Mesangial cell (primary cell): ENCODE measurements around a stretch of chr17.

DNA sequence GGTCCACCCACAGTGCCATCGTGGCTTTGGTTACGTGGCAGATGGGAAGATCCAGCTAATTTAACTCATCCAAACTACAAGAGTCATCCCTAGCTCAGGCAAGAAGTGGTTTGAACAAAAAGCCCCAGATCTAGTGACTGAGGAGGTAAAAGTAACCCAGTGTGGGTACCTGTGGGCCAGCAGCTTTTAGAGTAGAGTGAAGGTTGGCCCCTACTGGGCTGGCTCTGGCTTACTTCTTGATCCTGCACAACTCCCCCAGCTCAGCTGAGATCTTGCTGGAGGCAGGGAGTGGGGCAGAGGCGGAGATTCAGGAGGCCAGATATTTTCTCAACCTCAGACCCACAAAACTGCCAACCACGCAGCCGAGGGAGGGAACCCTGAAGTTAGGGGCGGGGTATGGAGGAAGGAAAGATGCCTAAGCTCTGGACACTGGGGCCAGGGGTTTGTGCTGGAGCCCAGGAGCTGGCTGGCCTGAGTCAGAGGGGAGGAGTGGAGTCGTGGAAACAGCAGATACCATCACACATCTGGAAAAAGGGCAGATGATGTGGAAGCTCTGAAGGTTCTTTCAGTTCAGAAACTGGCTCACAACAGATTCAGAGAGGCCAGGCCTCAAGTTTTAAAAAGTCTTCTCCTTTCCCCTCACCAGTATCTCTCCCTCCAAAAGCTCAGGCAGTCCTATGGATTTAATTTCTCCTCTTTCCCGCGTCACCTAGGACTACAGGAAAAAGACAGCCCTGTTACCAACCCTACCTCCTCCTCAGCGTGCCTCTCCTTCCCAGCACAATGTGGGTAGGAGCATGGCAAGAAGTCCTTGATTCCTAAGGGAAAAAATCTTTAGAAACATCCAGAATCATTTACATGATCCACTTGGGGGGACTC lies 48.2 kb downstream of the MYO18A start:
- RAMPAGE, long total RNA = no peak

GRCh38 chr17:29140632-29141895 lies 39.1 kb downstream of the MYO18A start:
- RAMPAGE, long total RNA = no peak

DNA sequence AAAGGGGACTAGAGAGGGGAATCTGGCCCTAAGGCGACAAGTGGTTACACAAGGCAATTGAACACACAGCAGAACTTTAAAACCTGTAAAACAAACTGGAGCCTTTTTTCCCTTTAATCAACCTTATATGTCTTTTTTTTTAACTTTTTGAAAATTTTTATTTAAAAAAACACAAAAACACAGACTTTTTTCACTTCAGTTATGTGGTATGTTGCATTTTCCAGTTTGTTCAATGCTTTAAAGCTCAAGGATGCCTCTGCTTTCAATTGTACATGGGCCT lies 15.5 kb downstream of the CRYBA1 start:
- RAMPAGE, long total RNA = no peak

DNA sequence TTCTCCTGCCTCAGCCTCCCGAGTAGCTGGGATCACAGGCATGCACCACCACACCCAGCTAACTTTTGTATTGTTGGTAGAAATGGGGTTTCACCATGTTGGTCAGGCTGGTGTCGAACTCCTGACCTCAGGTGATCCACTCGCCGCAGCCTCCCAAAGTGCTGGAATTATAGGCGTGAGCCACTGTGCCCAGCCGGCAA lies 38.5 kb upstream of the NUFIP2 start:
- RAMPAGE, long total RNA = no peak

GRCh38 chr17:29593800-29594361 lies 949 bp downstream of the ANKRD13B start:
- RAMPAGE, long total RNA = no peak

- RAMPAGE, long total RNA = no peak
Observed at GRCh38 chr17:29614479-29615083, 8.1 kb downstream of the CORO6 start.

DNA sequence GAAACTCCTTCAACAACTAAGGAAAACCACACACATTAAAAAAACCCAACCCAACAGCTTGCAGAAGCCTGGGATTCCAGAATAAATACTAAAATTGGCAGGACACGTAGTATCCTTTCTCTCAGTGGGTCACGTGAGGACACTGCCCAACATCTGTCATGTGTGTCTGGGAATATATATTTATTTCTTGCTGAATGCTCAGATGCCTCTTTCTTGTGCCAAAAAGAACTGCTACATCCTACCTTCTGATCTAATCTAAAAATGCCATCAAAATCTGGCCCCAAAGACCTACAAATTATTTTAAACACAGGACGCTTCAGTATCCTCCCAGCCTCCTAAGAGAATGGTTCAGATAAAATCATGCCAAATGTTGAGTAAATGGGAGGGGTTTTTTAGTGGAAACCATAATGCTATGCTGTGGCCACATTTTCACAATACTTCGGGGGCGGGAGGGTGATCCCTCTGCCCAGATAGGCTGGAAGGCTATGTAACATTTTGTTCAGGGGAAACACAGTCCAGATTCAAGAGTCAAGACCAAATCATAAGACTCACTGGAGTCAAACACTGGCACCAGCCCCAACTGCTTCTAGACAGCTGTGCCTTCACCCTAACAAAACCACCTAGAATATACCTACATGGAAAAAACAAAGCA lies 22.9 kb upstream of the CORO6 start:
- RAMPAGE, long total RNA = no peak

DNA sequence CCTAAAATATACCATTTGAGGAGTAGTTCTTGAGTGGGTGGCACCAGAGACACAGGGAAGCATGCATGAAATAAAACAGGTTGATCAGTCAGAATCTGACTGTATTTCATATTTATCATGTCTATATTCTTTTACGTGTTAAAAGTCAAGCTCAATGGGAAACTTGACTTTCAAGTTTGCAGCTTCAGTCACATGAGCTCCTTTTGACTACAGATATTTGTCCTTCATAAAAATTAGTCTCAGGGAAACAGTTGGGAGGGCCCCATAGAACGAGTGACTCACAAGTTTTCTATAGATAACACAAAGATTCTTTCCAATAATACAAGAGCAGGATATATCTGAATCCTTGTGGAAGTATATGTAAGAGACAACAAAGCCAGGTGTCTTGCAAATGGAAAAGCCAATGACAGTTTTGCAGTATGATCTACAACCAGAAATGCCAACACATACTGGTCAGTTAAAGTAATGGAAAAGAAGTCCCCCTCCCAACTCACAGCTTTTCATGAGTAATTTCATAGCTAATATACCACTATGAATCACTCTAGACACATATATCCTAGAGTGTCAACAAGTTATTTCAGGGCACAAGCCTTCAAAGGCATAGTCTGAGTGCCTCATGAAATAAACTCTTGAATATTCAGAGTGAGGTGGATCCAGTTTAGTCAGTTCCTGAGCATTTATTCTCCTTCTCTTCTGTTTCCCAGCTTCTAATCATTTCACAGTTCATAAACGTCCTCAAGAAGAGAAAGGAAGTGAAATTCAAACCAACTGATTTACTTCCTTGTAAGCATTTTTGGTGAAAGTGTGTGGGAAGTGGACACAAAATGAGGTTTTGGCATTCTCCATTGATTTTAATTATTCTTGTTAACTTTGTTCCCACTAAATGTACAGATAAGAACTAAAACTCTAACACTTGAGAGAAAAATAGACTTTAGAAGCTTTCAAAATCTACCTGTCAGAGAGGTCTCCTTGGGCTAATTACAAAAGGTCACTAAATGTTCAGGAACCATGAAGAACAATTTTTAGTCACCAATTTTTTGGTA lies 42.5 kb upstream of the CORO6 start:
- RAMPAGE, long total RNA = no peak

DNA sequence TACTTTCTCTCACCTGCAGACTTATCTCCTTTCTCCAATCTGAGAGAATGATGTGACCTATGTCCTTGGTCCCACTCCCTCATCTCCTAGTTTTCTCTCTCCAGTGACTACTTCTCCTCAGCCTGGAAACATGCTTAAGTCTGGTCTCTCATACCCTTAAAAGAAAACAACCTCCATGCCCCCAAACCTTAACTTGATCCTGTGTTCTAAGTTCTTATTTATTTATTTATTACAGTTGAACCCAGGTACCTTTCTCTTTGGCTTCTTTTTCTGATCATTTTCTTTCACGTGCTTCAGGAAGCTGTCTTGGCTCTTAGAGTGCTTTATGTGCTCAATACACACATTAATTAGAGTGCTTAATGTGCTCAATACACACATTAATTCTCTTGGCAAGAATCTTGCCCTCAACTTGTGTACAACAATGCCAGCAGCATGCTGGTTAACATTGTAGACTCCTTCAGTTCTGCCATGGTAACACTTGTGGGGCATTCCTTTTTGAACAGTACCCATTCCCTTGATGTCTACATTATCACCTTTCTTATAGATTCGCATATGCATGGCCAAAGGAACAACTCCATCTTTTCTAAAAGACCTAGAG lies 93.4 kb upstream of the CORO6 start:
- RAMPAGE, long total RNA = no peak

DNA sequence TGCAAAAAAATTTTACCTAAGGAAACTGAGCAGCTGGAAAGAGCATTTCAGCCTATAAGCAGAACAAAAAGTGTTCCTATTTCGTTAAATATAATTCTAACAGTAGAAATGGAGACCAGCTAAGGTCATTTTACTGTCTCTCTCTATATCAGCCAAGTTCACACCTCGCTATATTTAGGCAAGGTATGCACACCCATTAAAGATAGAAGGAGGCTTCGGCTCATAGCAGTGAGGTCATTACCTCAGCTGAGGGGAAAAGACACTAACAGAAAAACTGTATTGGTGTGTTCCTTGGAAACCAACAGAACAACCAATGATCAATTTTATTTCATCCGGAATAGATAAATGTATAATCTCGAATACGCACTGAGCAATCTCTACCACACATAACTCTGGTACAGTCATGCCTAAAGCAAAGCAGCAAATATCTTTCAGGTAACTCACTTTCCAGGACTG lies 109.8 kb upstream of the CORO6 start:
- RAMPAGE, long total RNA = no peak

- RAMPAGE, long total RNA = no peak
Observed at GRCh38 chr17:29919137-29919707, 10.8 kb downstream of the SSH2 start.

DNA sequence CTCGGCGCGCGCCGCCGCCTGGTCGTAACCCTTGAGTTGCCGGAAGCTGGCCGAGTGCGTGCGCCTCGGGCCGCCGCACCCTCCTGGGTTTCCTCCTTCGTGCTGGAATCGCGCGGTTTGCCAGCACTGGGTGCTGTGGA lies 118 bp upstream of the SSH2 start:
- RAMPAGE, long total RNA = no peak

GRCh38 chr17:29930745-29931066 lies 678 bp upstream of the SSH2 start:
- RAMPAGE, long total RNA = no peak

- RAMPAGE, long total RNA = no peak
Observed at GRCh38 chr17:30285281-30285980, 6.3 kb downstream of the BLMH start.

DNA sequence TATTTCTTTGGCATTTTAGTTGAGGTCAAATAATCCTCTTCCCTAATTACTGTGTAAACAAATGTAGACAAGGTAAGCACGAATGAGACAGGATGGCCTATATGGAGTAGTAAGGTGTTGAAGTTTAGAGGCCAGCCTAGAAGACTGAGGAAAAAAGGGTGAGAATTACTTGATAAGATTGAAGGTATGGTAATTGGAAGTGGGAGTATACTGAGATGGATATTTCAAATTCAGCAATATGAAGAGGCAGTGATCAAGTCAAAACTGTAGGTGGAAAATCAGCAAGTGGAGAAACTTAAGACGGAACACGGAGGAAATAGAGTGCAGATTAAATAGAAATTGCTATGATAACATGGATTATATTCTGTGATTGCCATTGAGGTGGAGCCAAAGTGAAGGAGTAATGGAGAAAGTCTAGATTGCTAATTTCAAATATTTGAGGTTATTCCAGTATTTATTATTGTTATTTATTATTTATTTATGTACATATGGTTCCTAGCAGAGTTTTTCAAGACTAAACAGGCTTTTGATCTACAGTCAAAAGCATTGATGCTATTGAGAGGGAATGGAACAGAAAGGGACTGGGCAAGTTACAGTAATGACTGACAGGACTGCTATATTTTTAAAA lies 6.4 kb upstream of the GOSR1 start:
- RAMPAGE, long total RNA = no peak

GRCh38 chr17:30644693-30645102 lies 167.5 kb downstream of the GOSR1 start:
- RAMPAGE, long total RNA = no peak

DNA sequence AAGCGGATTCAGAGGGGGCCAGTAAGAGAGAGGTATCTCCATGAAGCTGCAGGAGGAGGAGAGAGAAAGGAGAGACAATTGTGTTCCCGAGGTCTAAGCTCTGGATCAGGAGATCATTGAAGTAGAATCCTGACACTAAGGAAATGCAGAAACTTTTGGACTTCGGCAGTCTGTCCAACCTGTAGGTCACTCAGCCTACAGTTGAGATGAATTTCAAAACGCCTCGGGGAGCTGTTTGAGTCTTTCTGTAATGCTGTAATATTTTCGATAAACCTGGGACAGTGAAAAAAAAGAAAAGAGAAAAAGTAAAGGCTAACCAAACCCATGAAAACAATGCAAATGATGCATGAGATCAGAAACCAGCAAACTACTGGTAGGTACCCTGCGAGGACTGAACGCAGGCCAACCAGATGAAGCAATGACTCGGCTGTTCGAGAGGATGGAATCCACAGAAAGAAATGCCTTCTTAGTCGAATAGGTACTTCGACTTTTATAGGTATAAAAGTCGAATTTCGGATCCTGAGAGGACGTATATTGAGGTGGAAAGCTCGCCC lies 609 bp upstream of the ATAD5 start:
- RAMPAGE, long total RNA = no peak

- RAMPAGE, long total RNA = no peak
Observed at GRCh38 chr17:30957782-30958733, 12.8 kb upstream of the RNF135 start.

- RAMPAGE, long total RNA = no peak
Observed at GRCh38 chr17:30991169-30991534, 20.3 kb downstream of the RNF135 start.

- RAMPAGE, long total RNA = no peak
Observed at GRCh38 chr17:31186186-31186740, 91.5 kb downstream of the NF1 start.